BE2C (cell line): ENCODE measurements around a stretch of chr7.

DNA sequence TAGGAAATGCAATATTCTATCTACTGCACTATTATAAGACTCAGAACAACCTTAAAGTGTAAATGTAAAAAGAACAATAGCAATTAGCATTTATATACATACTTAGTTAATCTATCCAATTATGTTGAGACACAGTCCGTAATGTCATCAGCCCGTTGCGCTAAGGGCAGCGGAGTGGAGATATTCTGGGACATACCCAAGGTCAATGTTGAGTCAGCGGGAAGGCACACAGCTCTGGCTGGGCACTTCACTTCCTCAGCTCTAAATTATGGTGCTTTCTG is 43.3 kb downstream of the BAIAP2L1 start:
- RRBS: no CpG with 5 or more reads among the region's 5 CpGs

DNA sequence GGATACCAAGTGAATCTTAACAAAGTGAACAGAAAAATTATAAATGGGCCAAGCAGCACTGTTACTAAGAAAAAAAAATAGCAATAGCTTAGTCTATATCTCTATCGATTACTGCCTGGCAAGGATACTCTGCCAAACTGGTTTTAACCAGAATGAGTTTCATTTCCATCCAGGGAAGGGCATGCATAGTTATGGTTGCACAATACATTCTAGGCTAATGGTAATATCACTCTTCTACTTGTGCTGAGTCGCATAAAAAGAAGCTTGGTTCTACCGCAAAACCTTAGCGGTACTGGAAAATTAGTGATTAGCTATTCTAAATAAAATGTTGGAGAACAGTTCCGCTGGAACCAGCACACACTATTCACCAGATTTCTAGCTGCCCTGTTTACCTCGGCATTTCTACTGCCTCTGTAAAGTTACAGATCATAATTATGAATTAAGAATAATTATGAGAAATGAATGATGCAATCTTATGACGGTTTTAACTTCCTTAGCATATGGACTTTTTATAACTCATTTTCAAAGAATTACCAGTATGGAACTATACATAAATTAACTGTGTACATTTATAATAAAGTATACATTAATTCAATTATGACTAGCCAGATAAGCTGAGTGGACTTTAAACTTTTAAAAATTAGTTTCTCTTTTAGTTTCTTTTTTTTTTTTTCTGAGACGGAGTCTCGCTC is 29.6 kb downstream of the BAIAP2L1 start:
- RRBS: no CpG with 5 or more reads among the region's 9 CpGs

DNA sequence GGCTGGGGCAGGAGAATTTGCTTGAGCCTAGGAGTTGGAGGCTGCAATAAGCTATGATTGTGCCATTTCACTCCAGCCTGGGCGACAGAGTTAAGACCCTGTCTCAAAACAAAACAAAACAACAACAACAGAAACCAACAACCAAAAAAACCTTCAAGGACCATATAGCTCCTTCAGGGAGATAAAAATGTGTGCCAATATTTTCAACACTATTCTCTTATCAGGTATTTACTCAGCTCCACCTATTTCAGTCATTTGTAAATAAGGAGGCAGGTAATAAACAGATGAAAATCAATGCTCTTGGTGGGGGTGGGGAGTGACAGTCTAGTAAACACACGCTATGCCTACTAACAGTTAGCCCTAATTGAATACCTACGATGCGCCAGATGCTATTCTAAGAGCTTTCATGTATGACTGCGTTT is 13.1 kb downstream of the BAIAP2L1 start:
- RRBS: no CpG with 5 or more reads among the region's 5 CpGs

DNA sequence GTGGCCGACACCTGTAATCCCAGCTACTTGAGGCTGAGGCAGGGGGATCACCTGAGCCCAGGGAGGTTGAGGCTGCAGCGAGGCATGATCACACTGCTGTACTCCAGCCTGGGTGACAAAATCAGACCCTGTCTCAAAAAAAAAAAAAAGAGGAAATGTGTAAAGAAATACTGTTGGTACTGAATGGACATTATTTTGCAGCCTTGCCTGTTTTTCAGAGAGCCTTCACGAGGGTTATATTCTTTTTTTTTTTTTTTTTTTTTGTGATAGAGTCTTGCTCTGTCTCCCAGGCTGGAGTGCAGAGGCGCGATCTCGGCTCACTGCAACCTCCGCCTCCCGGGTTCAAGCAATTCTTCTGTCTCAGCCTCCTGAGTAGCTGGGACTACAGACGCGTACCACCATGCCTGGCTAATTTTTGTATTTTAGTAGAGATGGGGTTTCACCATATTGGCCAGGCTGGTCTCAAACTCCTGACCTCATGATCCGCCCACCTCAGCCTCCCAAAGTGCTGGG is 39.7 kb downstream of the TRRAP start:
- RRBS: no CpG with 5 or more reads among the region's 11 CpGs

DNA sequence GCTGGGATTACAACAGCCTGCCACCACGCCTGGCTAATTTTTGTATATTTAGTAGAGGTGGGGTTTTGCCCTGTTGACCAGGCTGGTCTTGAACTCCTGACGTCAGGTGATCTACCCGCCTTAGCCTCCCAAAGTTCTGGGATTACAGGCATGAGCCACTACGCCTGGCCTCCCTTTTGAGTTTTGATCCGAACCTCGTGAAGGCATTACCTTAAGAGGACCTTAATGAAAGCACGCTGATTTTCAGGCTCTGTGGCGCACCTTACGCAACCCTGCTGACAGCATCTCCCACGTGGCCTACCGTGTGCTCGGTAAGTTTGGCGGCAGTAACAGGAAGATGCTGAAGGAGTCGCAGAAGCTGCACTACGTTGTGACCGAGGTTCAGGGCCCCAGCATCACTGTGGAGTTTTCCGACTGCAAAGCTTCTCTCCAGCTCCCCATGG is 43.2 kb downstream of the TRRAP start:
- RRBS: no CpG with 5 or more reads among the region's 17 CpGs

DNA sequence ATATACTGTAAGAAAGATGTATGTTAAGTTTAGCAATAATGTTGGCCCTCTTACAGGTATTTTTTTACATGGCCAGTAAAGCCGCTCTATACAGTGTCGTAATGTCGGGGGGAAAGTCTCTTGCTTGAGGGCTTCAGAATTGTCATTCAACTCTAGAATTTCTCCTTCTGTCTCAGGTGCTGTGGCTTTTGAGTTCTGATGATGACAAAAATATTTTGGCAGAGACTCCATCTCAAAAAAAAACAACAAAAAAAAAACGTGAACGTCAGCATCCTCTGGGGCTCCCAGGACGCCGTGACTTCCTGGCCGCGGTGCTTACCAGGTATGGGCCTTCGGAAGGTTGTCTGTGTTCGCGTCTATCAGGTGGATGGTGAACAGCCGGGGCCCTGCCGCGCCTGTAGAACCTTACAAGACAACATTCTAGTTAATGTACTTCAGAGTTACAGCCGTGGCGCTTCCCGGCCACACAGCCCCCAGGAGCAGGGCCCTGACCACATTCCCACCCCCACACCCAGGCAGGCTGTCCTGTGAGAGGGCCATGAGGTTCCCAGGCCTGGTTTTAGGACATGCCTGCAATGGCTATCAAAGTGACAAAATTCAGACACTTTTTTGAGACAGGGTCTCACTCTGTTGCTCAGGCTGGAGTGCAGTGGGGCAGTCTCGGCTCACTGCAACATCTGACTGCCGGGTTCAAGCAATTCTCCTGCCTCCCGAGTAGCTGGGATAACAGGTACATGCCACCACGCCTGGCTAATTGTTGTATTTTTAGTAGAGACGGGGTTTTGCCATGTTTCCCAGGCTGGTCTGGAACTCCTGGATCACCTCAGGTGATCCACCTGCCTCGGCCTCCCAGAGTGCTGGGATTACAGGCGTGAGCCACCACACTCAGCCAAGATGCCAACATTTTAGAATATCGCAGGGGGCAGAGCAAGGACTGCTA is 110.9 kb downstream of the SMURF1 start:
- RRBS: 92% methylated on average over 6 of the region's 26 CpGs

GRCh38 chr7:99099388-99100095 is 44.4 kb downstream of the SMURF1 start:
- RRBS: no CpG with 5 or more reads among the region's 7 CpGs

- RRBS: no CpG with 5 or more reads among the region's 9 CpGs
Measured at GRCh38 chr7:99107359-99107814, 36.5 kb downstream of the SMURF1 start.

DNA sequence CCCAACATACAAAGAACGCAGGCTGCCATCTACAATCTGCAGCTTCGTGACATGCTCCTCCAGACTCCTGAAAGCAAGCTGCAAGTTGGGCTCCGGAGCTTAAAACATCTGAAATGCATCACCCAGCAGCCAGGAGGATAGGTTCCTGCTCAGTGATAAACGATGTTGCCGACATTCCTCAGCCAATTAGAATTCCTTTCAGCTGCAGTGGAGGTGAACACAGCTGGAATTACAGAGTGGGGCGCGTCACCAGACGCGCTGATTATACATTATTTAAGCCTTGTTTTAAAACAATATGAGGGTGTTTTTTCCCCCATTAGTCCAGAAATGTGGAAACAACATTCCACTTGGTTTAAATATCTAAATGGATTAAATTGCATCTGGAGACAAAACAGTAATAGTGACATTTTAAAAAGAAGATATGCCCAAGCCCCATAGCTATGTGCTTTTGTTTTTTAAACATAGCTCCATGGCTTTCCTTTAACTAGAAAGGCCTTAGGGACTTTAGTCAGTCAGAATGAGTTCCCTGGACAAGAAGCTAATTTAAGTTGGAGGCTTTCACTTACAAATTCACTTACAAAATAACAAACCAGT is 6.3 kb downstream of the SMURF1 start:
- RRBS: no CpG with 5 or more reads among the region's 9 CpGs

GRCh38 chr7:99200911-99201553 is 6.9 kb downstream of the KPNA7 start:
- RRBS: no CpG with 5 or more reads among the region's 5 CpGs

DNA sequence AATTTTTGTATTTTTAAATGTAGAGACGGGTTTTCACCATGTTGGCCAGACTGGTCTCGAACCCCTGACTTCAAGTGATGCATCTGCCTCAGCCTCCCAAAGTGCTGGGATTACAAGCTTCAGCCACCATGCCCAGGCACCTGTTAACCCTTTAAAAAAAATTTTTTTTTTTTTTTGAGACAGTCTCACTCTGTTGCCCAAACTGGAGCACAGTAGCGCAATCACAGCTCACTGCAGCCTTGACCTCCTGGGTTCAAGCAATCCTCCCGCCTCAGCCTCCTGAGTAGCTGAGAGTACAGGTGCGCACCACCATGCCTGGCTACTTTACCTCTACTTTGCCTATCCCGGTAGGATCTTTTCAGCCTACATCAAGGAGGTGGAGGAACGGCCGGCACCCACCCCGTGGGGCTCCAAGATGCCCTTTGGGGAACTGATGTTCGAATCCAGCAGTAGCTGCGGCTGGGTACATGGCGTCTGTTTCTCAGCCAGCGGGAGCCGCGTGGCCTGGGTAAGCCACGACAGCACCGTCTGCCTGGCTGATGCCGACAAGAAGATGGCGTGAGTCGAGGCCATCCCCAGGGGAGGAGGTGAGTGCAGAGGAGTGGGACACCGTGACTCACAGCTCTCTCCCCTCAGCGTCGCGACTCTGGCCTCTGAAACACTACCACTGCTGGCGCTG is 16.2 kb downstream of the ARPC1B start:
- RRBS: 80% methylated on average over 1 of the region's 25 CpGs

GRCh38 chr7:99398837-99399743 is 9.3 kb downstream of the PDAP1 start:
- RRBS: no CpG with 5 or more reads among the region's 8 CpGs

GRCh38 chr7:99560431-99560726 is 1.9 kb downstream of the ZNF655 start:
- RRBS: no CpG with 5 or more reads among the region's 3 CpGs

DNA sequence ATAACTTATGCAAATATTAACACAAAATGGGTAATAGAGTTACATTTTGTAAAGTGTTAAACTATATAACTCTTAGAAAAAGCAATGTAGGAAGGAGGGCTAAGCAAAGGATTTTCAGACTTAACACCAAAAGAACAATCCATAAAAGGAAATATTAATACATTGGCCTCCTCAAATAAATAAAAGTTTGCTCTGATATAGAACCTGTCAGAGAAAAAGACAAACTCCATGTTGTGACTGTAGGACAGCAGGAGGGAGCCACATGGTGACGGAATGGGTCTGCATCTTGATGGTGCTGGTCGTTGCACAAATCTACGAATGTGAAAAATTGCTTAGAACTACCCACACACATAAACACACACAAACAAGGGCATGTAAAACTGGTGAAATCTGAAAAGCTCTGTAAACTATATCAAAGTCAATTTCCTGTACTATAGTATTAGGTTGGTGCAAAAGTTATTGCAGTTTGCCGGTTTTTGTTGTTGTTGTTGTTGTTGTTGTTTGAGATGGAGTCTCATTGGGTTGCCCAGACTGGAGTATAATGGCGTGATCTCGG is 8.2 kb downstream of the CYP3A5 start:
- RRBS: no CpG with 5 or more reads among the region's 6 CpGs

DNA sequence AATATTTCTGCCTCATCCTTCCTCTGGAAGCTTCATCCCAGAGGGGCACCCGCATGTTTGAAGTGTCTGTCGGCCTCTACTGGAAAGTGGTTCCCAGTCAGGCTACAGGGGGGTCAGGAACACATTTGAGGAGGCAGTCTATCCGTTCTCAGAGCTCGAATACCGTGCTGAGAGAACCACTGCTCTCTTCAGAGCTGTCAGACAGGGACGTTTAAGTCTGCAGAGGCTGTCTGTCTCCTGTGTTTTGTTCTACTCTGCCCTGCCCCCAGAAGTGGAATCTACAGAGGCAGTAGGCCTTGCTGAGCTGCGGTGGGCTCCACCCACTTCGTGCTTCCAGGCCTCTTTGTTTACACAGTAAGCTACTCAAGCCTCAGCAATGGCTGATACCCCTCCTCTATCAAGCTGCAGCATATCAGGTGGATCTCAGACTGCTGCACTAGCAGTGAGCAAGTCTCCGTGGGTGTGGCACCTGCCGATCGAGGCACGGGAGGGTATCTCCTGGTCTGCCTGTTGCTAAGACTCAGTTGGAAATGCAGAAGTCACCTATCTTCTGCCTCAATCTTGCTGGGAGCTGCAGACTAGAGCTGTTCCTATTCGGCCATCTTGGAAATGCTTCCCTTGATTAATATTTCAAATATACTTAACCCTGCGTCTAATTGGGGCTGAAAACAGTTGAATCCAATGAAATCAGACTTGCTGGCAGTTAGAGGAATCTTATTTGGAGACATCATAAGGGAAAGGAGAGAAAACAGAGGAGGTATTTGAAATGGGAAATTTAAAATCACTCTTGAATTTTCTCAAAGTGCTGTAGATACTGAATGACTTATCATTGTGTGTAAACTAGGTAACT is 13.7 kb upstream of the CYP3A5 start:
- RRBS: no CpG with 5 or more reads among the region's 14 CpGs

DNA sequence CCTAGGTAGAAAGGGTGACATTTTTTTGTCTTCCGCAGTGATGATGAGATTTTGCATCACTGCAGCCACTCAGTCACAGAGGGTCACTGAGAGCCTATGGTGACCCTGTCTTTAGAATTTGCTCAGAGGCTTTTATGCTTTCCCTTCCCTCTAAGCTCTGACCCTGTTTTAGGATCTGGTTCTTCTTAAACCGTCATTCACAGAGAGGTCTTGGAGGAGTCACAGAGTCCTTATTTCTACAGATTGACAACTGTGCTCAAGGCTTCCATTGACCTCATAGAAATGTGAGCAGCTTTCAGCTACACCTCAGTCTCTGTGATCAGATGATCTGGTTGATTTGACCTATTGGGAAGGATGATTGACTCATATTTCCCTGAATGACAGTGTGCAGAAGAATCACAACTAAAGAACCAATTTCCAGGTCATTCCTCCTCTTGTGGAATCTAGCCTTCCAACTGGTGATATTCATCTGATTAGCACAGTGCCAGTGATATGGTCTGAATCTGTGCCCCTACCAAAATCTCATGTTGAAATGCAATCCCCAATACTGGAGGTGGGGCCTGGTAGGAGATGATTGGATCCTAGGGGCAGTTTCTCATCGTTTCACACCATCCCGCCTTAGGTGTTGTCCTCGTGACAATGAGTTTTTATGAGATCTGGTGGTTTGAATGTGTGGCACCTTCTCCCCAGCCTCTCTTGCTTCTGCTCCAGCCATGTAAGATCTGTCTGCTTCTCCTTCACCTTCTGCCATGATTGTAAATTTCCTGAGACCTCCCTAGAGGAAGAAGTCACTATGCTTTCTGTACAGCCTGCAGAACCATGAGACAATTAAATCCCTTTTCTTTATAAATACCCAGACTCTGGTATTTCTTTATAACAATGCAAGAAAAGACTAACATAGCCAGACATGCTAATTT is 3.3 kb downstream of the CYP3A4 start:
- RRBS: no CpG with 5 or more reads among the region's 5 CpGs

- RRBS: no CpG with 5 or more reads among the region's 12 CpGs
Measured at GRCh38 chr7:99859931-99860818, 16.7 kb downstream of the OR2AE1 start.

- RRBS: no CpG with 5 or more reads among the region's 43 CpGs
Measured at GRCh38 chr7:99997190-99998234, 17.9 kb upstream of the ZKSCAN1 start.

DNA sequence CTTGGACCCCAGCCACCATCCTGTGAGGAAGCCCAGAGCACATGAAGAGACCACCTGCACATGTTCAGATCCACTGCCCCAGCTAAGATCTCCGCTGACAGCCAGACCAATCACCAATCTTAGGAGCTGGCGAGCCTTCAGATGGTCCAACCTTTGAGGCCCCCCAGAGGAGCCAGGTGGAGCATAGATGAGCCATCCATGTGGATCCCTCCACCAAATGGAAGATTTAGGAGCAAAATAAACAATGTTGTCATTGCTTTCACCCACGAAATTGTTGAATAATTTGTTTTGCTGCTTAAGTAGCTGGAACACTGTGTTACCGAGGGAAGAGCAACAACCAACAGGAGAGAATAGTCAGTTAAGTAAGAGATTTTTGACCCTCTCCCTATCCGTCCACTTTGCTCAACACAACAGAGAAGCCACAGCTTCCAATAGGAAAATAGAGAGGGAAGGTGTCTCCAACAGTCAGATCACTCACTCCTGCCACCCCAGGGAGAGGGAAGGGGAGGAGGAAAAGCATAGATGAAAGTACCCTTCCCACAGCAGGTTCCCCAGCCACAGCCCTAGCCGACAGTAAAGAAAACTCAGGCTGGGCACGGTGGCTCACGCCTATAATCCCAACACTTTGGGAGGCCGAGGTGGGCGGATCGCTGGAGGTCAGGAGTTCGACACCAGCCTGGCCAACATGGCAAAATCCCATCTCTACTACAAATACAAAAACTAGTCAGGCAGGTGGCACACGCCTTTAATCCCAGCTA is 3.9 kb upstream of the ZKSCAN1 start:
- RRBS: no CpG with 5 or more reads among the region's 13 CpGs

- RRBS: no CpG with 5 or more reads among the region's 2 CpGs
Measured at GRCh38 chr7:100092715-100092889, 3.8 kb downstream of the COPS6 start.